Ureter (tissue), 1 donor: ENCODE measurements around a stretch of chr5.

DNA sequence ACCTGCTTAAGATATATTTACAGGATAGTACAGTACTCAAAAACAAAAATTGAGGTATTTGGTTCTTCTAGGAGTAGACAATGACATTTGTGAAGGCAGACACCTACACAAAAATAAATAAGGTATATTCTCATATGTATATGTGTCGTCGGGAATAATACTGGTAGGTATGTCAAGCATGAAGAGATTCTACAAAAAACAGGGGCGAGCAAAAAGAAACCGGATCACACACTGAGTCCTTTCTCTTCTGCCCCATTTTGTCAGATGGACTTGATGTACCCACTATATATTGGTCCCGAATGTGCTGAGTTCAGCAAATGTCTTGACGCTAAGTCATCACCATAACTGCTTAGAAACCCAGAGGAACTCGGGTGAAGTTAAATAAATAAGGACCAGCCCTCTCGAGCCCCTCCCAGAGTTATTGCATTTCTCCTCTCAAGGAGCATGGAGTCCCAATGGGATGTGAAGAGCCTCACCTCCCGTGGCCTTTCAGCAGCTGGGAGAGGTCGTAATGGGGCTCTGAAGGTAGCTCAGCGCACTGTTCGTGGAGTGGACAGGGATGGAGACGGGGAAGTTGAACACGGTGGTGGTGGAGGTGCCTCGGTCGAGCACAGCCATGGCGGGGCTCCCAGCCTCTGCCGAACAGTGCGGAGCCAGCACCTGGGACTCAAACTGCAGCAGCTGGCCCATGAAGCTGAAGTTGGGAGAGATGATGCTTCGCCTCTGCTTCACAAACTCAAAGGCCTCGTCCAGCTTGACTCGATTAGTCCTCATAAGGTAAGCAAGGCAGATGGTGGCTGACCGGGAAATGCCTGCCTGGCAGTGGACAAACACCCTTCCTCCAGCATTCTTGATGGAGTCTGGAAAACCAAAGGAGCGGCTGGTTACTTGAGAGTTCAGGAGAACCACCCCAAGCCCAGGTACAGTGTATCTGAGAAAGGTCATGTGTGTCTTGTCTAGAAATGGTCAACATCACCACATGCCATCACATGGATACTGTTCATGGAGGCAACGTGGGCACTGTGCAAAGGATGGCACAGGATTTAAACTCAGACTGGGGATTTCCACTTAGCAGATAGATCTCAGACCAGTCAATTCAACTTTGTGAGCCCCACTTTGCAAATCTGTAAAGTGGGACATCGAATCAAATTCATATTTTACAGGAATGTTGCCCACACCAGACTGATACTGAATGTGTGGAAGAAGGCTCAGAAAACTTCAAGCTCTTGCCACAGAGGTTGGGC is 2.3 kb downstream of the DUSP1 start:
- PRO-cap = unidirectional peak, minus-strand start at position 259 of the sequence

DNA sequence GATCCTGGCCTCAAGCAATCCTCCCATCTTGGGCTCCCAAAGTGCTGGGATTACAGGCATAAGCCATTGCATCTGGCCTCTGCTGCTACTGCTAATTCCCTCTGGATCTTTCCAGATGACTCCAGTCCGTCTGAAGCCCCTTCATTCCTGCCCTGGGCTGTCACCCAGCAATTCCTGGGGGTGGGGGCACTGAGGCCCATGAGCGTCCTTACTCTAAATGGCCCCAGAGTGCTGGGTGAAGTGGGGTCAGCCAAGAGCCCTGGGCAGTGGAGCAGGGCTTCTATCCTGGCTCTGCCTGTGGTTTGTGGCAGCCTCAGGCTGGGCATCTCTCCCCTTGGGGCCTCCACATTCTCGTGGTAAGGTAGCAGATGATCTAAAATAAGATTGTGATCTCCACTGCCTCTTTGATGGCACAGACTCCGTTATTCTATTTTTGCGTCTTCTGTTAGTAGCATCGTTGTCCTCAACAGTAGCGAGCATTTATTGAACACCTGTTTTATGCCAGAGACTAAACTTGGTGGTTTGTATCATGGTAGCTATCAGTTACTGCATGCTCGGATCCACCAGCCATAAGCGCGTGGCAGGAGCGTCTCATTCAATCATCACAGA is 21.8 kb upstream of the DUSP1 start:
- PRO-cap = no peak

DNA sequence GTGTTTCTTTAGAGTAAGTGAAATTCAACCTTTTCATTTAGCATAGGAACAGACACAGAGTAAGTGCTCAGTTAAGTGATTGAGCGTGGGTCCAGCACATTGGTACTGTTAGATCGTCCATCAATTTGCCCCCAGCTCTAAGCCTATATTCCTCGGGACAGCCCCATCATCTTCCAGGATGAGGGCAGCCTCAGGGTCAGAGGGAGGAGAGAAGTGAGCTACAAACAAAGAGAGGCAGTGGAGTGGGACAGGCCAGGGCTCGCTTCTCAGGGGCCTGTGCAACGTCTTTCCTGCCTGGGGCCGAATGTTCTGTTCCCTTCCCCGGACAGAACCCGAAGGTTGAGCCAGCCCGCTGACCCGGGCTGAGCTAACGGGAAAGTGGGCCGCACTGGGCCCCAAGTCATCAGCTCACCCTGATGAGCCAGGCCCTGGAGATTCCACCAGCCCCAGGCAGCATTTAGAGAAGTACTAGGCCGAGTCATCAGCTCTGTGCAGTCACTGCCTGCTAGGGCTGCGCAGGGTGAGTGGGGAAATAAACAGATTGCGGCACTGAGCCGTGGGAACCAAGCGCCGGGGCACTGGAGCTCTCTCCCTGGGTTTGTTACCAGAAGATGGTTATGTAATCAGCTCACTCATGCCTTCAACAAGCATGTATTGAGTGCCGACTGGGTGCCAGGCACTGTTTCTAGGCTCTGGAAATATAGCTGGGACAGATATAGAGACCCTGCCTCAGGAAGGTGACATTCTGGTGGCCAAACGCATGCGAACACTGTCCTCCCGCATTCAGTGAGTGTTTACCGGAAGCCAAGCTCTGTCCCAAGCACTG is 29.1 kb upstream of the DUSP1 start:
- PRO-cap = no peak

DNA sequence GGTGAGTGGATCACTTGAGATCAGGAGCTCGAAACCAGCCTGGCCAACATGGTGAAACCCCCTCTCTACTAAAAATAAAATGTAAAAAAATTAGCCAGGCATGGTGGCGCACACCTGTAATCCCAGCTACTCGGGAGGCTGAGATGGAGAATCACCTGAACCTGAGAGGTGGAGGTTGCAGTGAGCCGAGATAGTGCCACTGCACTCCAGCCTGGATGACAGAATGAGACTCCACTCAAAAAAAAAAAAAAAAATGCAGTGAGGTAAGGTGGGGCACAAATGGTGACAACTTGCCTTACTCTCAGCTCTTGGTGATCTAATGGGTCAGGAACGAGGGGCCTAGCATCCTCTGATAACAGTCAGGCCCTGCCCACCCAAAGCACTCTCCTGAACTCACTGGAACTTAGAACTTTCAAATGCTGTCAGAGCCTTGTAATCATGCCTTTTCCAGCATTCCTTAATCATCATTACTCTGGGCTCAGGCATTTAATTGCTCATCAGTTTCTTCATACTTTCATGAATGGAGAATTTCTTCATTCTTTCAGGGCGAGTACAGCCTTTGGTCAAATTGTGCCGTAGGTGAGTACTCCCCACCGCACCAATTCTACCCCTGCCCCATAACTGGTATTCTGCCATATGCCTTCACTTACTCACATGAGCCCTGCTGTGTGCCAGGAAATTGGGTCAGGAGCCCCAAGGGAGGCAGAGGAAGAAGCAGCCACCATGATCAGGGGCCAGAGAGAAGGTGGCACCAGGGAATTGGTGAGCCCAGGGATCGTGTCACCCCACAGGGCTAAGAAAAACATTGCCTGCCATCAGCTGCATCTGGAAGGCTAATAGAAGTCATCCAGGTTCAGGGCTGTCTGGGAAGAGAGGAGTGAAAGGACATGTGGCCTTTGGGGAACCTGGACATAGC is 30.2 kb upstream of the DUSP1 start:
- PRO-cap = no peak

GRCh38 chr5:172833351-172834072 is 539 bp upstream of the ERGIC1 start:
- PRO-cap = no peak

DNA sequence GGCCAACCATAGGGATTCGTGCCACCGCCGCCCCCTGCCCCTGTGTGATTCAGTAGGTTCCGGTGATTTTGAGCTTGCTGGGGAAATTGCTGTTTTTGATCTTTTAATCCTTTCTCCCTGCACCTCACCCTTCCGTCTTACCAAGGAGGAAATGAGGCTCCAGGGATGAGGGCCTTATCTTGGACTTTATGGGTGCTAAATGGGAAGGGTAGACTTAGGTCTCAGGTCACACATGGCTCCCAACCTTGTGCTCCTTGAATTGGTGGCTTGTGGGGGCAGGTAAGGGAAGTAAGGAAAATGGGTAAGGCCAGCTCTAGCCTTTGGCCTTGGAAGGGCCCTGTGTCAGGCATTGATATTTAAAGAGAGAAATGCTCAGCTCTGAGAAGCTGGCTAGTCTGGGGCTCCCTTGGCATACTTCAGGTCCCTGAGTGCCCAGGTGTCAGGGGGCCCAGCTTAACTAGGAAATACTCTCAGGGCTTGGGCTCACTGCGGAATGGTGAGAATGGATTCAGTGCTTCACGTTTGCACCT is 2.0 kb downstream of the ERGIC1 start:
- PRO-cap = no peak

- PRO-cap = no peak
Measured at GRCh38 chr5:172858388-172859410, 24.6 kb downstream of the ERGIC1 start.

DNA sequence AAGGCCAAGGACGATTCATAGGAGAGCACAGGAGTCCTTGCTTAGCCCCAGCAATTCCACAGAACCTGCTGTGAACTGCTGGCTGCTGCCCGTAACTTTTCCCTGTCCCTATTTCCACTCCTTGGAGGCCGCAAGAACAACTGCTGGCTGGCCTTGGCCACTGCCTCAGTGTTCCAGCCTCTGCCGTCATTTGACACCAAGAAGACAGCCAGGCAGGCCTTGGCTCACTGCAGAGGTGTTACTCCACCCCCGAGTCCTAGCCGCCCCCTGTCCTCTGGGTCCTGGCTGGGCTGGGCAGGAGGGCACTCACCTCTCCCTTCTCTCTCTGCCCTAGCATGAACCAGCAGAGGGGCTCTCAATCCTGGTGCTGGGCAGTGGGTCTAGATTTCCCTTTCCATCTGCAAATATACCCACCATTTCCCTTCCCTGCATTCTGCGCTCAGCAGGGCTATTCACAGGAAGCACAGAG is 33.3 kb downstream of the ERGIC1 start:
- PRO-cap = no peak

DNA sequence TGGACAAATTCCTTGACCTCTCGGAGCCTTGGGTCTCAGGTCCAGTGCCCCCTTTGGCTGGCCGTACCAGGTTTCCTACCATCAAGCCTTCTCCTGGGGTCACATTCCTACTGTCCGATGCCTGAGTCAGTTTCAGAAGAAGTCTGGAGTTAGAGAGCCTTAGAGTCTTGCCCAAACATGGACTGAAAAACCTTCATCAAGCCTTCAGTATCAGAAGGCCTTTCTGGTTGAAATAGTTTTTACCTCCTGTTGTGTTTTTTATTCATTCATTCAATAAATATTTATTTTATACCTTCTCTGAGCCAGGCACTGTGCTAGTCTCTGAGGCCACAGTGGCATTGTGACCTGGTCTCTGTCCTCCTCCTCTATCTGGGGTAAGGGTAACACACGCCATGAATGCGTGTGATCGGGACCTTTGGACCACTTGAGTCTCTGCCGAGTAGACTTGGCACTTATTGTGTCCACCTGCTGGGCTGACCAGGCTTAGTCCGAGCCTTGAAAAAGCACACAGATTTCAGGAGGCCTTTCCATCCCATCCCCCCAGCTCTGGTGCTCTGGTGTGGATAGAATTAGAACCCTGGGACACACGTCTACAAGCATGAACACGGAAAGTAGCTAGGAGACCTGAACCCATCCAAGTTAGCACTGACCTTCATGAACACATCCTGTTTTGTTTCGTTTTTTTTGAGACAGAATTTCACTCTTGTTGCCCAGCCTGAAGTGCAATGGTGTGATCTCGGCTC is 58.6 kb downstream of the ERGIC1 start:
- PRO-cap = no peak

DNA sequence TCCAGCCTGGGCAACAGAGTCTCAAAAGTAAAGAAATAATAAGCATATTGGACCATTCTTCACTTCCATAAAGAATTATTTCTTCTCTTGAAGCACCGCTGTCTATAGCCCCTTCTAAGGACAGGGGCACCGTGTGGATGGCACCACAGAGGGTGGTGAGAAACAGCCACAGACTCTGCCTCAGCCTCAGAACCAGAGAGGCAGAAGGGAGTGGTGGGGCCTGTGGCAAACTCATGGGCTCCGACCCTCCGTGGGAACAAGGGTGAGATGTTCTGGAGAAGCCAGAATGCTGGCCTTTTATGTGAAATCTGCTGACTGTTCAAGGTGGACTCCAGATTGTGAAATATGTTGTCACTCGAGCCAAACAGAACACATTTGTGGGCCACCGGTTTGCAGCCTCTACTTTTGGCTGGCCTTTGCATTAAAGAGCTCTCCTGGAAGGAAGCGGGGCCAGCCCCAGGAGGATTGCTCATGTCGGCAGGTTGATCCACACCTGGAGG is 62.3 kb downstream of the ERGIC1 start:
- PRO-cap = no peak

DNA sequence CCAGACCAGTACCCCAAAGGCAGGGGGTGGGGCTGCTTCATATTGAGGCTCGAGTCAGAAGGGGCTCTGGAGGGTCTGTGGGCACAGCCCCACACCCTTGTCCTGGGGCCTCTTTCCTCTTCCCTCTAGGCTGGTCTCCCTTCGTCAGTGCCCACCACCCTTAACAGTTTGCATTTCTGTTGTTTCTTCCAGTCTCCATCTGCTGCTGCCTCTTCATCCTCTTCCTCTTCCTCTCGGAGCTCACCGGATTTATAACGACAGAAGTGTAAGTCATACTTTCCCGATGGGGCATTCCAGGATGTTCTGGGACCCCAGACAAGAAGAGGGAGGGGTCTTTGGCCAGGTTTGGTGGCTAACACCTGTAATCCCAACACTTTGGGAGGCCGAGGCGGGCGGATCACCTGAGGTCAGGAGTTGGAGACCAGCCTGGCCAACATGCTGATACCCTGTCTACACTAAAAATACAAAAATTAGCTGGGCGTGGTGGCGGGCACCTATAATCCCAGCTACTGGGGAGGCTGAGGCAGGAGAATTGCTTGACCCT is 62.3 kb upstream of the RPL26L1 start:
- PRO-cap = no peak

- PRO-cap = no peak
Measured at GRCh38 chr5:172900839-172901556, 58.2 kb upstream of the RPL26L1 start.

DNA sequence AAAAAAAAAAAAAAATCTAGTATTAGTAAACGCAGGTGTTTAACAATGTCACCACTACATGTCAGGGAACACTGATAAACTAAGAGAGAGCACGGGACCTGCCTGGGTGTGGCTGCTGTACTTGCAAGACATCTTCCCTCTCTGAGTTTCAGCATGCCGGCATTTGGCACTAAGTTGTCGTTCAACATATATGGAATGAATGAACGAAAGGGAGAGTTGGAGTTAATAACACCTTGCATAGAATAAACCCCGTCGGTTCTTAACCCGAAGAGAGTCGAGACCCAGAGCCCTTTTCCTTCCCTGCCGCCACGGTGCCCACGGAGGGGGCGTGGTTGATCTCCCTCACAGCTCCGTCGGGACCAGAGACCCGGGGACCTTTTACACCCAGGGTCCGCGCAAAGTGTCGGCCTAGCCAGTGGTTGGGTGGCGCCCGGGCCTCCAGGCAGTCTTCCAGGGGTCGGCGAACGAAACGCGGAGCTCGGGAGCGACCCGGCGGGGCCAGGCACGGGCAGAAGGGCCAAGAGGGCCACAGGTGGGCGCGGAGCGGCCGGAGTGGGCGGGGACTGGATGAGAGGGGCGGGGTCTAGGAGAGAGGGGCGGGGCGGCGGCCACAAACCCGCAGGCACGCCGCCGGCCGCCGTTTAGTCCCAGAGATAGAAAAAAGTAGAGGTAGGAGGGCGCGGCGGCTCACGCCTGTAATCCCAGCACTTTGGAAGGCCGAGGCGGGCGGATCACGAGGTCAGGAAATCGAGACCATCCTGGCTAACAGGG is 769 bp upstream of the RPL26L1 start:
- PRO-cap = bidirectional peak, plus-strand start at position 589 of the sequence, minus-strand start at position 334 of the sequence; unidirectional peak, plus-strand start at position 589 of the sequence

GRCh38 chr5:173003265-173003624 is 19.7 kb downstream of the ATP6V0E1 start:
- PRO-cap = no peak

- PRO-cap = no peak
Measured at GRCh38 chr5:173014761-173015096, 31.2 kb downstream of the ATP6V0E1 start.

DNA sequence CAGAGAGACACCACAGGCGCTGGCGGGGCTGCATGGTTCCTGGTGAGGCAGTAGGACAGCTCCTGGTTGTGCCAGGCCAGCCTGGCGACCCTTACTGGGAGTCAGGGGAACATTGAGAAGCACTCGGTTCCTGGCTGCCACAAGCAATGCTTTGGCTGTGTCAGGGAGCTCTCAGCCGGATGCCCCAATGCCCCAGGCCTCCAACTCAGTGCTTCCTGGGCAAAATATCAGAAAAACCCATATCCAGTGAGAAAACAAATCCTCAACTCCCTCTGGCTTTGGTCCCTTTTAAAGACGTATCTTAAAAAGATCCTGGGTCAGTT is 4.3 kb downstream of the NKX2-5 start:
- PRO-cap = no peak

- PRO-cap = no peak
Measured at GRCh38 chr5:173292203-173292877, 35.9 kb downstream of the STC2 start.

GRCh38 chr5:173327474-173327972 is 691 bp downstream of the STC2 start:
- PRO-cap = no peak

DNA sequence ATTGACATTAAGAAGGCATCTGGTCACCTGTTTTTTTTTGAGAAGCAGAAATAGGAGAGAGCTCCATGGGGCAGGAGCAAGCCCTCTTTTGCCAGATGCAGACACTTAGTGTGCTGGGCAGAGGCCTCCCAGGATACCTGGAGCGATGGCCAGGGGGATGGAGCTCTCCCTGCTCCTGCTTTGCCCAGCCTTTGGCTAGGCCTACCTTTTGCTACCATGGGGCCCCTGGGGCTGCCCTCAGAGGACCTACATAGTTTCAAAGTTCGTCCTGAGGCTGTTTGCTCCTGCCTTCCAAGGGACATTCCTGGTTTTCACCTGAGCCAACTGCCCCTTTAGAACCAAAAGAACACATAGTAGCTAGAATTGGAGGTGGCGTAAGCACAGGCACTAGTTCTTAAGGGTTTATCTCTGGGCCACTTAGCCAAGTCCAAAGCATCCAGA is 2.4 kb upstream of the STC2 start:
- PRO-cap = no peak

GRCh38 chr5:173454183-173454719 is 126.0 kb upstream of the STC2 start:
- PRO-cap = no peak